ENCODE data around the gene LDLRAD2.

DNA sequence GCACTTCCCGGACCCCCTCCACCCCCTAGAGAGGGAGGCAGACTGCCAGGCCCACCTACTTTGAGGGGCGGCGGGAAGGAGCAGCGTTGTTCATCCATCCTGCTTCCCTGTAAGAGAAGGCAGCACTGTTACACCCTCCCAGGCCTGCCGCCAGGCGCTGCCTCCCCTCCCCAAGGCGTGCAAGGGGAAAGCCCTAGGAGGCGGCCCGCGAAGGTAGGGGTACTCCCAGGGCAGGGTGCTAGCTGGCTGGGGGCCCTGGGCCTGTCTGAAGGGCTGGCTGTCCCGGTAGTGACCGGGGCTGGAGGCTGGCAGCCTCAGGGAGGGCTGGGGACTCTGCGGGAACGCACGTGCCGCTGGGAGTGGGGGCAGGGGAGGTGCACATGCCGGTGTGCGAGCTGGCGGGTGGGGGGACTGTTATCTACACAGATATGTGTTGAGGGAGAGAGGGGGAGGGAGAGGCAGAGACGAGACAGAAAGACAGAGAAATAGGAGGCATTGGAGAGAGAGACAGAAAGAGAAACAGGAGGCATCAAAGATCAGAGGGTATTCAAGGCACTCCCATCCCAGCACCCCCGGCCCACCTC lies 50.1 kb downstream of the RAP1GAP start:
- PRO-cap, result no peak

DNA sequence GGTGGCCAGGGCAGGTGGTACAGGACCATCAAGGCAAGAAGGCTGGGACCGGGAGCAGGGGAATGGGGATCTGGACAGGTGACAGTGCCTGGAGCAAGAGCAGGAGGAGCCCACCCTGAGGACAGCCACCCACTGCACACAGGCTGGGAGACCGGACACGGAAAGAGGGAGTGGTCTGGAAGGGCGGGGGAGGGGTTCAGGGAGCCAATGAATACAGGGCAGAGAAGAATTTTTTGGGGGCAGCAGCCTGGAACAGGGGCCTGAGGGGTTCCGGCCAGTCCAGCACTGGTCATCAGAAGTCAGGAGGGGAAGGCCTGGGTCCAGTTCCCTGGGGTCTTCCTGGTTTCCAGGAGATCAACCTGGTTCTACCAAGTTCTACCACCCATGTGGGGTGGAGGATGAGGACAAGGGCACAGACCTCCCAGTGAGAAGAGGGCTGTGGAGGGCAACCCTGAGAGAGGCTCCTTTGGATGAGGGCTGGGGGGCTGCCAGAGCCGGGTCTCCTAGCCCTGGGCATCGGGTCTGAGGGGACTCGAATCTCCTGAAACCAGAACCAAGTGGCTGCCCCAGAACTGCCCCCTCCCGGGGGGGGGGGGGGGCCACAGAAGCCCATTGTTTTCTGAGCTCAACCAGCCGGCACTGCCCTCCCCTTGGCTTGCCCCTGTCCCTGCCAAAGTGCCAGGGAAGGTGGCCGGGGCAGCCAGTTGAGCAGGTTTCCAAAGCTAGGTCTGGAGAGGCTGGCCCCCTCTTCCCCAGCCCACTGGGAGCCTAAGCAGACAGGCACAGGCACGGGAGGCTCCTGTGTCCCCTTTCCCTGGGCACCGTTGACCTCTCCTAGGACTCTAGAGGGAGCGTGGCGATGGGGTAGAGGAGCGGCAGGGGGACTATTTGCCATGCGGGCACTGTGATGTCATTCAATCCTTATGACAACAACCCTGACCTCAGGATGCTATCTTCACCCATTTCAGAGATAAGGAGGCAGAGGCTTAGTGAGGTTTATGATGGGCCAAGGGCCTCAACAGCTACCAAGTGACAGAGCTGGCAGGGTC lies 35.4 kb downstream of the RAP1GAP start:
- PRO-cap, result no peak

DNA sequence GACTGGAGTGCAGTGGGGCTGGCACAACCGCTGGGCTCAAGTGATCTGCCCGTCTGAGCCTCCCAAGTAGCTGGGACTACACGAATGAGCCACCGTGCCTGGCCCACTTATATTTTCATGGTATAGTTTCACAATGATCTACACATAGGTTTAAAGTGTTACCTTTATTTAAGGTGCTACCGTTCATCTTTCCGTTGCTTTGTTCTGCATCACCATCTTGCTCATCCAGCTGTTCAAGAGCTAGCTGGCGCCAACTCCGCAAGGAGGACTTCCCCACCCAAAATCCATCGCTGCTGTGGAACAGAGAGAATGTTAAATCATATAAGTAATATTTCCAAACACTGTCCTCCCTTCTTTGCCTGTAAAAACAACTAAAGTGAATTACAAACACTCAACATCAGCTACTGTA lies 51.7 kb upstream of the RAP1GAP start:
- PRO-cap, result no peak

GRCh38 chr1:21812220-21812585 lies at the start of gene LDLRAD2:
Gene LDLRAD2 (plus strand): TSS chr1:21812265.
- PRO-cap, result no peak

GRCh38 chr1:21823856-21824935 lies 12.1 kb downstream of the LDLRAD2 start:
- PRO-cap, result no peak

GRCh38 chr1:21836682-21837116 lies 24.6 kb downstream of the LDLRAD2 start:
- PRO-cap, result no peak

- PRO-cap, result no peak
Measured at GRCh38 chr1:21900723-21901171, 36.4 kb downstream of the HSPG2 start.

- PRO-cap, result no peak
Measured at GRCh38 chr1:21904496-21905420, 32.4 kb downstream of the HSPG2 start.

DNA sequence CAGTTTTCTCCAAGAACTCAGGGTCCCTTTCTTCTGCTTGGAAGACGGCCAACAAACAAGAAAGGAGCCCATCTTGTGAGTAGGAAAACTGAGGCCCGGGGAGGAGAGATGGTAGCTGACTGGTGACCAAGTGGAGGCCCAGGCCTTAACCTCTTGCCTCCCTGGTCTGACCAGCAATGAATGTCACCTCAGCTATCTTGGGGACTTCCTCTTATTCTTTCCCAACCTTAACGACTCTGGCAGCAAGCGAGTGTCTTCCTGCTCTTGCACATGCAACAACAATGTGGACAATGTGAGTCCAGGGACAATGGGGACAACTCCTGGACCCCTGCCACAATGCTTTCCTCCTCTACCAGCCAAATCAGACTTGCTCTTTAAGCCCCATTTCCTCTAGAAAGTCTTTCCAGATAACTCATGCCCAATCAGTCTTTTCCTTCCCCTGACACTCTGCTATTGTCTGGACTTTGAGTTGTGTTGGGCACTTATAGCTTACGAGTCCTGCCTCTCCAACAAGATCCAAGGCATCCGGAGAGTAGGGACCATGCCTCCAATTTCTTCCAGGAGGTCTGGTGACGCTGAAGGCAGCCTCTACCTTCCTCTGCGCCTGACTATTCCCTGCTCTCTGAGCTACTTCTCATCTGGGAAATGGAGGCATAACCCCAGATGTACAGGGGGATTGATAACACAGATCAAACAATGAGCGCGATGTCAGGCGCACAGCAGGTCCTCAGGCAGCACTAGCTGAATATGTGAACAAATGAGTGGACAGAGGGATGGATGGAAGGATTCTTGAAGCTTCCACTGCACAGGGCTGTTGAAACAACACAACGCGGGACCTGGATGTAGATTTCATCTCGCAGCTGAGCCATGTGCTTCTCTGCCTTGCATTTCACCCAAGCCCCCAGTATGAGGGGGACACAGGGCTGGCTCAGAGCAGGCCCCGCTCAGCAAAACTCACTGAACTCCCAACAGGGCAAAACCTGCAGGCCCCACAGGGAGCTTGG lies 12.3 kb downstream of the HSPG2 start:
- PRO-cap, result no peak

DNA sequence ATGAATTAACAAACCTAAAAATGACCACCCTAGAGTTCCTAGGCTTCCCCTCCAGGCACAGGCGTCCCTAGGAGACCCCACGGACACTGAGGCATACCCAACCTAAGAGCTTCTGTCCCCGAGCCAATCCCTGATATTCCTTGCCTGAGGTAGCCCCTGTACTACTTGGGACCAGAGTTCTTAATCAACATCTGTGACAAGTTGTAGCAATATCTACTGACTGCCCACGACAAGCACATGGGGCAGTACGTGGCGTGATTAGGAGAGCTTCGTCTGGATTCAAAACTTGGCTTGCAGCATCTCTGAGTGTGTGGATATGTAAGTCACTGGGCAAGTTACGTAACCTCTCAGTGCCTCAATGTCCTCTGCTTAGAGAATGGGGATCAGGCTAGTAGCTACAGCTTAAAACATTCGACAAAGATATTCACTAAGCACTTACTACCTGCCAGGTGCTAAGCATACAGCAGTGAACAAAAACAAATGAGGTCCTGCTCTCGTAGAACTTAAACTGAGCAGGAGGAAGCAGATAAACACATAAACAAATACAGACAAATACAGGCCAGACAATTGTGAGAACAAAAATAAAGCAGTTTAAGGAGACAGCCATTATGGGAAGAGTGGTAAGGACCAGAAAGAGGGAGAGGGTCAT lies 5.0 kb downstream of the HSPG2 start:
- PRO-cap, result no peak

GRCh38 chr1:21936771-21937002 lies 423 bp downstream of the HSPG2 start:
- PRO-cap, result no peak

GRCh38 chr1:21955452-21956114 lies 18.5 kb upstream of the HSPG2 start:
- PRO-cap, result no peak

GRCh38 chr1:22339136-22339773 lies 112.4 kb upstream of the ZBTB40 start:
- PRO-cap, result no peak

- PRO-cap, result no peak
Measured at GRCh38 chr1:22557316-22557925, 5.9 kb upstream of the EPHA8 start.

DNA sequence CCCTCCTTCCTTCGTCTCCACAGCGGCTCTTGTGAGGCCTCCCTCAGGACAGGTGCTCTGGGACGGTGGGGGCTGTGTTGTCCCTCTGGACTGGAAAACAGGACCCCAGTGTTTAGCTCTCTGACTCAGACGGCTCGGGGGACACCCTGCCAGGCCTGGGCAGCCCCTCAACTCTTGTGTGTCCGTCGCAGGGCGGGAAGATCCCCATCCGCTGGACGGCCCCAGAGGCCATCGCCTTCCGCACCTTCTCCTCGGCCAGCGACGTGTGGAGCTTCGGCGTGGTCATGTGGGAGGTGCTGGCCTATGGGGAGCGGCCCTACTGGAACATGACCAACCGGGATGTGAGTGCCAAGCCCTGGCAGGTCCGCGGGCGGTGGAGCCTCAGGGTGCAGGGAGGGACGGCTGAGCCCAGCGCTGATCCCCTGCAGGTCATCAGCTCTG lies 35.9 kb upstream of the C1QA start:
- PRO-cap, result no peak

- PRO-cap, result no peak
Measured at GRCh38 chr1:22643915-22644309, 479 bp downstream of the C1QC start.

DNA sequence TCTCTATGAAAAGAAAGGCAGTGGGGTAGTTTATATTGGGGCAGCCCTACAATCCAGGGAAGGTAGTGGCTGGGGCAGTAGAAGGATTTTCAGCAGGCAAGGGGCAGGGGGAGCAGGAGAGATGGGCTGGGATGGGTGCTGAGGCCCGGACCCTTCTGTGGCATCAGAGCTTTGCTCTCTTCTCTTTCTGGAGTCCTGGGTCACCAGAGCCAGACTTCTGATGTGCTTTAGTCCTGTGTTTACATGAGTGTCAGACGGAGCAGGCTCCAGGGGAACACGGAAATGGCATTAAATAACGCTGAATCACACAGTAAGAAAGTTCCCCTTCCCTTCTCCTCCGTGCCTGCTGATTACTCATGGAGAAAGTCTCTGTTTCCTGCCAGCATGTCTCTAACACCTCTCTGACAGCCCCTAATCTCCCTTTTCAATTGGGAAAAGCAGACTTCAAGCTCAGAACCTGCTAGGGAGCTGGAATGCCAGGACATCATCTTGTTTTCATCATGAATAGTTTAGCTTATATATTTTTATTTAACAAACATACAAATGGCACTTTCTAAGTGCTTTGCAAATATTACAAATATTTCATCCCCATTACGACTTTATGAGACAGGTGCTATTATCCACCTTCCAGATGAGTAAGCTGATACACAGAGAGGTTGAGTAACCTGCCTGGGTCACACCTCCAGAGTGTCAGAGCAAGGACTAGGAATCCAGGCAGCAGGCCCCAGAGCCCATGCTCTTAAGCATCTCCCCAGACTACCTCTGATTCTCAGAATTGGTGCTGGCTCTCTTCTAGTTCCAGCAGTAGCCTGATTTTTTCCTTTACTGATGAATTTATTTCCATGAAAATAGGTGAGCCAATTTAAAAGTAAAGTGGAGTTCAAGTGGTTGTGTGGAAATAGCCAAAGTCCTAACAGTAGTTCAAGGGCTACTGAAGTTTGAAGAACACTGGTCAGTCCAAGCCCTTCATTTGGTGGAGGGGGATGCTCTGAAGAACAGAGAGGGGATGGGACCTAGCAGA lies 39.9 kb downstream of the EPHB2 start:
- PRO-cap, result no peak

DNA sequence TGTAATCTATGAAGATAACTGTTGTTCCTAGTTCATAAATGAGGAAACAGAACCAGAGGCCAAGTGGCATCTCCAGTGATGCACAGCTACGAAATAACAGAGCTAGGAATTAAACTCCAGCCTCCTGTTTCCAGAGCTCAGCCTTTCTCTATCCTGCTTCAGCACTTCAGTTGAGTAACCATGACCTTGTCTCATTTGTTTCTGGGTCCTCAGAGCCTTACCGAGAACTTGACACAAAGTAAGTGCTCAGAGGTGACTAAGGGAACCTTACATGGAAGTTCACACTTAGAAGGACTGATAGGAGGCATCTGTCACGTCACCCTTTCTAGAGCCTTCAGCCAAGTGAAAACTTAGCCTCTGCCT lies 39.0 kb downstream of the HTR1D start:
- PRO-cap, result unidirectional peak, minus-strand start at position 203 of the sequence

DNA sequence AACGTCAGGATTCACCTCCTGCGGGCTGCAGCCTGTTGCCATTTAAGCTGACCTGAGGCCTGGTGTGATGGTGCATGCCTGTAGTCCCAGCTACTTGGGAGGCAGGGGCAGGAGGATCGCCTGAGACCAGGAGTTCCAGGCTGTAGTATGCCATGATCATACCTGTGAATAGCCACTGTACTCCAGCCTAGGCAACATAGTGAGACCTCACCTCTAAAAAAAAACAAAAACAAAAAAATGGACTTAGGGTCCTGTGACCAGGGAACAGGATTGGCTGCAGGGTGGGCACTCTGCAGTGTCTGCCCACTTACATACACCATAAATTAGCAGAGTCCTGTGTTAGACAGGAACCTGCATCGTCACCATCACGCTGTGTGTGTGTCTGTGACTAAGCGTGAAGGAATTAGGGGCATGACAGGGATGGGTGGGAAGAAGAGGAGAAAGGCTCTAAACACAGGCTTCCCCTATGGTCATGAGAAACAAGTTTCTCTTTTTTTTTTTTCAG lies 28.6 kb downstream of the HTR1D start:
- PRO-cap, result no peak

DNA sequence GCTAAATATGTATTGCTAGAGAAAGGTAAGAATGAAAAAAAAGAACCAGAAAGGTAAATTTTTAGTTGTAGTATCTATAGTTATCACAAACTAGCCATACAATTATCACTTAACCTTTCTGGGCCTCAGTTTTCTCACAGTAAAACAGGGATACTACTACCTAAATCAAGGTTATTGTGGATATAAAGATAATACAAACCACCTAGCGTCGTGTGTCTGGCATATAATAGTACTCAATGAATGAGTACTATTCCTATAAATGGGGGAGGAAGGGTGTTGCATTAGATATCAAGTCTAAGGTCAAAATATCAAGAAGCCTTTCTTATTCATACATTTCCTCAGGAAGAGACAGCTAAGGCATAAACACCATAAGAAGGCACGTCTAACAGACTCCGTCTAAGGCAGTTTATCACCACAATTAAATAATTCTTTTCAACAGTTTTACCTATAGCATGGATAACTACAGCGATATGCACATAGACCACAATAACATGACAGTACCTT lies 53.3 kb downstream of the HNRNPR start:
- PRO-cap, result no peak